ENCODE measurements around the genes PKM and PARP6.

GRCh38 chr15:70075619-70076584 lies 21.8 kb downstream of the TLE3 start:
- RRBS = no CpG with 5 or more reads among the region's 7 CpGs

DNA sequence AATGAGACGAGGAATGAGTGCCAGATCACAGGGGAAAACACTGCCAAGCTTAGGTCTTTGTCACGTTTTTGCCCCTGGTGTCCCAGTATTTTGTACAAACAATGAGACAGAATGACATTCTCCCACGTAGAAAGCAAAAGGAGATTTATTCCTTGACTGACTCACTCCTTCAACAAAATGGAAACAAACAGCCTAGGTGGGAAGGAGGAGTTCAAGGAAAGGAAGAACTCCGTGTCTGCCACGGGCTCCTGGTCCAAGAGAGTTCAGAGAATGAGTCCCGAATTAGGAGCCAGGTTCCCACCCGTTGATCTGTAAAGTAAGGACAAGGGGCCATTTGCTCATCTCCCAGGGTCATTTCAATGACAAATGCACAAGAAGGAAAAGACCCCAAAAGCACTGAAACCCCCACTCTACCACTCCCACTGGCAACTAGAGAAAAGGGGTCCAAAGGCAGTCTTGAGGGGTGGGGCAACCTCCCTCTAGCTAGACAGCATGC lies 8.0 kb downstream of the TLE3 start:
- RRBS = no CpG with 5 or more reads among the region's 7 CpGs

- RRBS = no CpG with 5 or more reads among the region's 12 CpGs
These were observed 5.9 kb downstream of the TLE3 start for GRCh38 chr15:70091634-70092446.

GRCh38 chr15:70180805-70181456 lies 83.2 kb upstream of the TLE3 start:
- RRBS = no CpG with 5 or more reads among the region's 17 CpGs

GRCh38 chr15:70263972-70264493 lies 166.3 kb upstream of the TLE3 start:
- RRBS = no CpG with 5 or more reads among the region's 10 CpGs

DNA sequence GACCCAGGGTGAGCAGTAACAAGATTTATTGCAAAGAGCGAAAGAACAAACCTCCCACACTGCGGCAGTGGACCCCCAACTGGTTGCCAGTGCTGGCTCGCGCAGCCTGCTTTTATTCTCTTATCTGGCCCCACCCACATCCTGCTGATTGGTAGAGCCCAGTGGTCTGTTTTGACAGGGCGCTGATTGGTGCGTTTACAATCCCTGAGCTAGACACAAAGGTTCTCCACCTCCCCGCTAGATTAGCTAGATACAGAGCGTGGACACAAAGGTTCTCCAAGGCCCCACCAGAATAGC lies 176.9 kb downstream of the UACA start:
- RRBS = no CpG with 5 or more reads among the region's 8 CpGs

GRCh38 chr15:70859346-70859720 lies 5.4 kb upstream of the LARP6 start:
- RRBS = no CpG with 5 or more reads among the region's 9 CpGs

GRCh38 chr15:71093216-71093991 lies 21.9 kb upstream of the THSD4 start:
- RRBS = no CpG with 5 or more reads among the region's 9 CpGs

GRCh38 chr15:71186247-71186693 lies 71.0 kb downstream of the THSD4 start:
- RRBS = no CpG with 5 or more reads among the region's 3 CpGs

DNA sequence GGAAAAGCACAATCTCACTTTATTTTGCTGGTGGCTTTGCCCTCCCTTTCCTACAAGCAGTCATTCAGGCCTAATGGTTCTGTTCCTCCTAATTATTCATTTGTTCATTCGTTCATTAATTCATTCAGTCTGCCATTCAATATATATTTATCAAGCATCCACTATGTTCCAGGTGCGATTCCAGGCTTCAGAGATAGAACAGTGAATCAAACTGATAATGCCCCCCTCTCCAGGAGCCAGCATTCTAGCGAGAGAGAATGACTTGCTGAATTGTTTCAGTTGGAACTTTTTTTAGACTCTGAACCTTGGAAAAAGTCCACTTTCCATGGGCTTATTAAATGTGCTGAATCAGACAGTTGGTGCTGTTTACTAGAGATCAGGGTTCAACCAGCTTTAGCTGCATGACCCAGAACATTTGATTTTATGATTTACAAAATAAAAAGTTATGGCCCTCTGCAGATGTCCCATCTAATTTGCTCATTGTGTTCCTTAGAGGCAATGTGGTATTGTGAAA lies 213.1 kb downstream of the THSD4 start:
- RRBS = no CpG with 5 or more reads among the region's 3 CpGs

DNA sequence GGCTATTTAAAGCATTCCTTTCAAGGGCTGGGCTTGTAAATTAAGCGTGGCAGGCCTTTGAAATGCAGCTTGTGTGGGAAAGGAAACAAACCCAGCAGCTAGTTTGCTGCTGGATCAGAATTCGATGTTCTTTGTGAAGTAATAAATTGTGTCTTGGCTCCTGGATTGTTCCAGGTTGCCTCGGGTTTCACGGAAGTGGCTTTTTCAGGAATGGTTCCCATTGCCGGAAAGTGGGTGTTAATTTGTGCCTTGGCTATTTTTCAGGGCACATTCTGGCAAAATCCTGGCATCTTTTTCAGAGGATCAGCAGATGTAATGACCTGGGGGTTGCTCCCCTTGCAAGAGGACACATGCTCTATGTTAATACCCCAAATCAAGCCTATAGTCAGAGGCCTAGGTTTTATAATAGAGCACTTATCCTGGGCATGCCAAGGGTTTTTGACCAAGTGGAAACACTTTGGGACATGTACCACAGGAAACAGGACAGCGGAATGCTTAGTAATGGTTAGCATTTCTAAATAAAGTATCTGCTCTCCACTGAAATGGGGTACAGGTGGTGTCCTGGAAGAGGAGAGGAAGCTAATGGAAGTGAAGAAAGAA lies 294.7 kb upstream of the NR2E3 start:
- RRBS = no CpG with 5 or more reads among the region's 6 CpGs

- RRBS = no CpG with 5 or more reads among the region's 2 CpGs
These were observed 77.5 kb upstream of the NR2E3 start for GRCh38 chr15:71732757-71733286.

GRCh38 chr15:71975496-71976202 lies 142.3 kb downstream of the MYO9A start:
- RRBS = no CpG with 5 or more reads among the region's 6 CpGs

GRCh38 chr15:72196571-72197697 lies 653 bp downstream of the GRAMD2A start:
- RRBS = 4% methylated on average over 22 of the region's 78 CpGs

DNA sequence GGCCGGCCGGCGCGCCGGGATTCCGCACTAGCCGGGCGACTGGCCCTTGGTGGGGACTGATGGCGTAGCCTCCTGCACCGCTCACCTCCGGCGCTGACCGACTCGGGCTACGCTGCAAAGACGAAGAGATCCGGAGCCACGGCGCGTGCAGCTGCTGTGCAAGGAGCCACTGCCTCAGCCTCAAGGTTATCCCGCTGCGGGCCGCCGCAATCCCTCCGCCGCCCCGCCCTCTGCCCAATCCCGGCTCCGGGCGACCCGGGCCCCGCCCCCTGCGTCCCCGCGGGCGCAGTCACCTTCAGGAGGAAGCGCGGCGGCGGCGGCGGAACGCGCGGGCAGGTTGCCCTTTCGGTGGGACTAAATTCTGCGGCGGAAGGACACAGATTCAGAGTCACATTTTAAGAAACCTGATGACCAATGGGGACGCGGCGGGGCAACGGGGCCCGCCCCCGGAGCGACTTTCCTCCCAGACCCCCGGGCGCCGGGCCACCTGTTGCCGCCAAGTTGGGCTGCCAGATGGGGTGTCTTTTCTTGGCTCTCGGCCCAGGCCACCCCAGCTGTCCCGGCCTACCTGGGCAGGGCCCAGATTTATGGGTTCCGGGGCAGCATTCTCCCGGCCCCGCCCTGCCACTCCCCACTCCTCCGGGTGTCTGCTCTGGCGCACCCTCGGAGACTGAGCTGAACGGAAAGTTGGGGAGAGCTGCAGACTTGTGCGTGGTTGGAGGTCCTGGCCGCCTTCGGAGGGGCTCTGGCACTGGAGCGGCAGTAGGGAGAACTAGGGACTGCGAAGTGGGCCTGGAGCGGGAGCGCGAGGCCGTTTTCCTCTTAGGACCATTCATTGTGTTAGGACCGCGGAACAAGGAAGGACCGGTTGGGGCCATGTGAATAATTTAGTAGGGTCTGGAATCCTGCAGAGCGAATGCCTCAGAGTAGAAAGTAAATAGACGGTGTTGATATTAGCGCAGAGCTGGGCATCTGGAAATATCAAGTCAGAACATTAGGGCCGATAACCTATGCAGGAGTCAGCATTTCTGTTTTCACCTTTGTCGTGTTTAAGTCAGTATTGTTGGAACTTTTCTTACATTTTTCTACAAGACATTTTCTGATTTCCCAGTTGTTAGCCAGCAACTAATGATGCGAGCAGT lies at the start of gene PKM:
PKM (minus strand) TSS at position 160 of the 1,142 bp plus-strand sequence.
- RRBS = 1% methylated on average over 21 of the region's 86 CpGs

DNA sequence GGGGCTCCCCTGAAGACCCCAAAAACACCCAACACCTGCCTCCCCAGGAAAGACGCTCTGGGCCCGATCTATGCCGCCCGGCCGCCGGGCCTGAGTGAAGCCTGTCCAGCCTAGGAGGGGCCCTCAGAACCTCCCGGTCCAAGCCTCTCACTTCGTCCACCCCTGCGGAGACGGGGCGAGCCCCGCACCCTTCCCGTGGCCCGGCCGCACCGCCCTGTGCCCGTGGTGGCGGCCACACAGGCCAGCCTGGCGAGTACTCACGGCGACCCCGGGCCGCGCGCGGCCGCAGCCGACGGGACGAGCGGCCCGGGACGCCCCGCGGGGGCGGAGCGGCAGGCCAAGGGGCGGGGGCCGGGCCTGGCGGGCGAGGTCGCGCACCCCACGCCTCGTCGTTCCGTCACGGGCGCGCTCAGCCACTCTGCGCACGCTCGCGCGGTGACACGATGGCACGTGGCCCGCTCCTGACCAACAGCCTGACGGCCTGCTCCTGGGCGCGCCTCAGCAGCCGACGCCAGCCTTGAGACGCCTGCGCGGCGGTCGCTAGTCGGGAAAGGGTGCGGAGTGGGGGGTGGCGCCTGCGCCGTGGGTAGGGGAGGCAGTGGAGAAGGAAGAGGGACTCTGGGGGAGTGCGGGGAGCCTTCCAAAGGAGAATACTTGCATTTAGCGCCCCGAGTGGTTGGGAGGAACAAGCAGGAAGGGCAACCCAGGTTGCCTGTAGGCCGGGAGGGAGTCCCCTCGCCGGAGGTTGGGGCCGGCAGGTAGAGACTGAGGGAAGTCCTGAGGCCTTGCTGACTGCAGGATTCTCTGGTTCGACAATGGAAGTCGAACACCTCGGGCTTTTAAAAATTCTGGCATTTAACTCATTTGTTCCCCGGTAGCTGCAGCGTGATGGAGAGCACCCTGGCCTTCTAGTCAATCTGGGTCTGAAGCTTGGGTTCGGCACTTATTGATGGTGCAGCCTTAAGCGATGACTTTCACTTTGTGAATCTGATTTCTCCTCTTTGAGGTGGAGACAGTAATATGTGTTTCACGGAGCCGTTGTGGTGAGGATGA lies at the start of gene PARP6:
PARP6 (minus strand) TSS at position 313 of the 1,053 bp plus-strand sequence.
- RRBS = 1% methylated on average over 38 of the region's 89 CpGs

DNA sequence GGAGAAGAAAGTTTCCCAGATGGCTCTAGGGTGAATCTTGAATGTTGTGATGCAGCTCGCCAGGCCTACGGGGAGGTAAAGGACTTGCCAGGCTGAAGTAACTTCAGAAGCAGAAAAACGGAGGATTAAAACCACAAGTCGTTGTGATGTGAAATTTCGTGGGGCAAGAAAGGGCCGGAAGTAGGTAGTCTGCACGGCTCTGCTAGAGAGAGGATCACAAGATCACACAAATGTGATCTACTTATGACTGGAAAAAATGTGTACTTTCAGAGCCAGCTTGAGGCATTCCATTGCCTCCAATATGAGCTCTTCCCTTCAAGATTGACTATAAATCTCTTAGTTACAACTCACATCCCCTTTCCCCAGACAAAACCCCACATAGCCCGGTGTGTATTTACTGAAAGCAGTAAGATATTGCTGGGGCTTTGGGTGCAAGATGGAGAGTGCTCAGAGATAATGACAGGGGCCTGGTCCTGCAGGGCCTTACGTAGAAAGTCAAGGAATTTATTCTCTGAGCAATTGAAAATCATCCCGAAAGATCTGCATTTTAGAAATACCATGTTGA lies 590 bp upstream of the HEXA start:
- RRBS = no CpG with 5 or more reads among the region's 10 CpGs

DNA sequence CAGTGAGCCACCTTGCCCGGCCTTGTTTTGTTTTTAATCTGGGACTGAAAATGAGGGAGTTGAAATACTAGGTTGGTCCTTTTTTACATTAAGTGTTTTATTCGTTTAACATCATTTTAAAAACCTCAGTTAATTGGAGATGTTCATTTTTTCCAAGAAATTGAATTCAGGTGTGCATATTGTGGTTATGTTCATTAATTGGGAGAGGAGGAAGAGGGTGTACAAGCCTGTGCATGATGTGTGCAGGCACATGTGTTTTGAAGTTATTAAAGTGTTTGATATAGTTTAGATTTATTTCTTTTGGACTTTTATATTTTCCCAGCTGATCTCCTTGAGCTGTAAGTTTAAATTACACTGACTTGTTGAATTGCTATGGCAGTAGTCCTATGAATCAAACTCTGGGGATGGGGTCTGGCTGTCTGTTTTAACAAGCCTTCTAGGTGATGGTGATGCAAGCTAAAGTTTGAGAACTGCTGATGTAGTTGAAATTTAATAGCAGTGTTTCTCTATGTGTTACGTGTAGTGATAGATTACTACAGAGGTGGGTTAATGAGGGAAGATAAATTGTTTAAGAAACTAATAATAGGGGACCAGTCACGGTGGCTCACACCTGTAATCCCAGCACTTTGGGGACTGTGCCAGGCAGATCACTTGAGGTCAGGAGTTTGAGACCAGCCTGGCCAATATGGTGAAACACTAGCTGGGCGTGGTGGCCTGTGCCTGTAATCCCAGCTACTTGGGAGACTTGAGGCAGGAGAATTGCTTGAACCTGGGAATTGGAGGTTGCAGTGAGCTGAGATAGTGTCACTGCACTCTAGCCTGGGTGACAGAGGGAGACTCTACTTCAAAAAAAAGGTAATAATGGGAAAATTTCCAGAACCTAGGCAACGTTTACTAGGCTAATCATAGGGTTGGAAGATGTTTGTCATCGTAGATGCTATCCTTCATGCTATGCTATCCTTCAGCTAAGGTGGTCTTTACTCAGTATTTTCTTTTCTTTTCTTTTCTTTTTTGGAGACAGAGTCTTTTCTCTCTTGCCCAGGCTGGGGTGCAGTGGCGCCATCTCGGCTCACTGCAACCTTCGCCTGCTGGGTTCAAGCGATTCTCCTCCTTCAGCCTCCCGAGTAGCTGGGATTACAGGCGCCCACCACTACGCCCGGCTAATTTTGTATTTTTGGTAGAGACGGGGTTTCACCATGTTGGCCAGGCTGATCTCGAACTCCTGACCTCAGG lies 7.1 kb downstream of the ARIH1 start:
- RRBS = no CpG with 5 or more reads among the region's 17 CpGs

DNA sequence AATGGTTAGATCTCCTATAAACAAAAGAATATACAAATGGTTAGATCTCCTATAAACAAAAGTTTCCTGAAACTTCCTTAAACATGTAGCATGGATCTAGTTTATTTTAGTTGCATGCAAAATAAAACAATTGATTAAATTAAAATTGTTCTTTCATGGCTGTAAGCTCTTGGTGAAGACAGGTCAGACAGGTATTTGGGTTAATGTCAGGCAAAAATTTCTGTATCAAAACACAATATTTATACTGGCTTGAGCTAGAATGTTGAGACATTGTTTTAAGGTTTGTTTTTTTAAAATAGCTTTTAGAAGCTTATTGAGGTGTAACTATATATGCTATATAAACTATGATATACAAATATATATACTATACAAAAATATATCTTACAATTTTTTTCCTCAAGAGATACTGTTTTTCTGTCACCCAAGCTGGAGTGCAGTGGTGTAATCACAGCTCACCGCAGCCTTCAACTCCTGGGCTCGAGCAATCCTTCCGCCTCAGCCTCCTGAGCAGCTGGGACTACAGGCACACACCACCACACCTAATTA lies 21.5 kb downstream of the ARIH1 start:
- RRBS = no CpG with 5 or more reads among the region's 3 CpGs

GRCh38 chr15:72522176-72522922 lies 48.2 kb downstream of the ARIH1 start:
- RRBS = no CpG with 5 or more reads among the region's 7 CpGs